ENCODE measurements around the genes CFAP73, TPCN1 and SLC8B1.

DNA sequence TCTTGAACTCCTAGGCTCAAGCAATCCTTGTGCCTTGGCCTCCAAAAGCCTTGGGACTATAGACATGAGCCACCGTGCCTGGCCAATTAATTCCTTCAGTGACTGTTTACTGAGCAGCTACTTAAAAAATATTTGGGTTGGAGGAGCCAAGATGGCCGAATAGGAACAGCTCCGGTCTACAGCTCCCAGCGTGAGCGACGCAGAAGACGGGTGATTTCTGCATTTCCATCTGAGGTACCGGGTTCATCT, 170.6 kb upstream of the RPH3A start:
- RRBS, 2 experiments, result no CpG with 5 or more reads among the region's 8 CpGs

DNA sequence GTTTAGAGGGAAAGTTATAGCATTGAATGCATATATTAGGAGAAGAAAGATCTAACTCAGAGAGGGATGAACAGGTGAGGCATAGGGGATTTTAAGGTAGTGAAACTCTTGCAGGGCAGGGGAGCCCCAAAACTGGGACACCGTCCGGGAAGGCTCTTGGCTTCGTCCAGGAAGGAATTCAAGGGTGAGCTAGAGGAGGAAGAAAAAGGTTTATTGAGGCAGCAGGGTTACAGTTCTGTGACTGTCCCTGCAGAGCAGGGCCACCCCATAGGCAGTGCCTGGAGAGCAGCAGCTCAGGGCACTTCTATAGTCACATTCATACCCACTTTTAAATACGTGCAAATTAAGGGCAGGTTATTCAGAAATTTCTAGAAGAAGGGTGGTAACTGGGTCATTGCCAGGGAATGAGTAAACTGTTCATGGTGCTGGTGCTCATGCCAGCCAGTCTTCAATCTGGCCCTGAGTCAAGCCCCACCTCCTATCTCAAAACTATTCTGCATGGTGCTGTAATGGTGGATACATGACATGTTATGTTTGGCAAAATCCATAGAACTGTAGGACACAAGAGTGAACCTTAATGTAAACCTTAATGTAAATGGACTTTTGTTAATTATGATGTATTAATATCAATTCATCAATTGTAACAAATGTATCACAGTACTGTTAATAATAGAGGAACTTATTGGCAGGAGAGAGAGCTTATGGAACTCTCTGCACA, 1.1 kb upstream of the OAS1 start:
- RRBS, 2 experiments, result no CpG with 5 or more reads among the region's 4 CpGs

GRCh38 chr12:113149290-113150215, at the start of gene CFAP73:
CFAP73 (plus strand) TSS chr12:113149724.
- RRBS, 2 experiments, result no CpG with 5 or more reads among the region's 22 CpGs

DNA sequence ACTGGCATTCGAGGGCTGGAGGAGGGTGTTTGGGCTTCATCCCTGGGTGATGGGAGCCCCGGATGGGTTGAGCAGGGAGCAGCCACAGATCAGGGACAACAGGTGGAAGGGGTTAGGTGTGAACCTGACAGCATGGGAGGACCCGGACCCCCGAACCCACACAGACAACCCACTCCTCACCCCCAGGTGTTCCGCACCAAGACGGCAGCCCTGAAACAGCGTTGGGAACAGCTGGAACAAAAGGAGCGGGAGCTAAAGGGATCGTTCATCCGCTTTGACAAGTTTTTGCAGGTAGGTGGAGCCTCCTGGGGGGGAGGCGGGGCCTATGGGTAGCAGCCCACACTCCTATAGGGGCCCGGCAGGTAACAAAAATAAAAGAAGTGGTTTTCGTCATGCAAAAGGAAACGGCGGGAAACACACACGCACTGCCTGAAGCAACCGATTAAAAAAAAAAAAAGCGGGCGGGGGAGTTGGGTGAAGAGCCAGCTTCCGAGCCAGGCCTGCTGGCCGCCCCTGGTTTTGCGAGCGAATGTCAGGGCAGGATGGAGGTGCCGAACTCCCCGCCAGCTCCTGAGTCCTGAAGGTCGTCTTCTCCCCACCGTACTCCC, 3.2 kb downstream of the CFAP73 start:
- RRBS, 2 experiments, result 59 to 75% methylated on average over 2 of the region's 27 CpGs

DNA sequence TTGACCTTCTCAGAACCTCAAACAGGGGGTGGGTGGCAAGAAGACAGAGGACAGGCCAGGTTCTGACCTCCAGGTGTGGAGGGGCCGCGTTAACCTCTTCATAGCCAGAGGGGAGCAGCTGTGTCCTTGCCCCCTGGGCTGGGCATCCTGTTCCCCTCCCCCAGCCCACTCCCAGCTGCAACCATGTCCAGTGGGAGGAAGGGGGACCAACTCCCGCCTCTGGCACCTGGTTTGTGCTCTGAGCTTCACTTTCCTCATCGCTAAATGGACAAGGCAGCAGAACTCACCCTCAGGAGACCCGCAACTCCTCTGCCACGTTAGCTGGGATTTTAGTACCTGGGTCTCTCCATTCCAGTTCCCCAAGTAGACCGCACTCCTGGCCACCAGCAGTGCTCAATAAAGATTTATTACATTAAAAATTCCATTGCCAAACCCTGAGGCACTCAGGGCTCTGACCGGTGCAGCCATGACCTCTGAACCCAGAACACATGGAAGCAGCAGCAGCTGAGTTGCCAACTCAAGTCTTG, 8.6 kb downstream of the CFAP73 start:
- RRBS, 2 experiments, result no CpG with 5 or more reads among the region's 8 CpGs

GRCh38 chr12:113185882-113186394, 417 bp downstream of the RITA1 start:
- RRBS, 2 experiments, result no CpG with 5 or more reads among the region's 25 CpGs

GRCh38 chr12:113221209-113221764, at the start of gene TPCN1:
TPCN1 (plus strand) TSS chr12:113221464.
- RRBS, 2 experiments, result no CpG with 5 or more reads among the region's 55 CpGs

- RRBS, 2 experiments, result no CpG with 5 or more reads among the region's 4 CpGs
Measured at GRCh38 chr12:113223935-113224415, 2.7 kb downstream of the TPCN1 start.

DNA sequence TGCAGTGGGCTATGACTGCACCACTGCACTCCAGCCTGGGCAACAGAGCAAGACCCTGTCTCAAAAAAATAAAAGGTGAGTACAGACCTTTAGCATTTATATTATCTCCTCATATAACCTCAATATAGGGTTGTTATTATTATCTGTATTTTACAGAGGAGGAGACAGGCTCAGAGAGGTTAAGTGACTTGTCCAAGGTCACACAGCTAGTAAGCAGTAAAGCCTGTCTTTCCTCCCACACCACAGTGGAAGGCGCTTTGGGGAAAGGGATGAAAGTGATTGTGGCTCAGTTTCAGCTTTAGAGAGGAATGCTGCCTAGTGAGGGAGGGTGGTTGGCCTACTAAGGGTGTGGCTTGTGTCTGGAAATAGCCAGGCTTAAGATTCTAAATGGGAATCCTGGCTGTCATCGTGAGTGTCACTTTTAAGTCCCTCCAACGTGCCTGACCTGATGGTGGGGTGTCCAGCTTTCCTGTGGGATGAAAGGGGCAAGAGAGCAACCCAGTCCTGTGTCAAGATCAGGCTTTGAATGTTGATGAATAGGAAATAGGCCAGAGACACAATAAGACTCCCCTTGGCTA, 7.4 kb downstream of the TPCN1 start:
- RRBS, 2 experiments, result no CpG with 5 or more reads among the region's 3 CpGs

GRCh38 chr12:113237787-113238064, 16.5 kb downstream of the TPCN1 start:
- RRBS, 2 experiments, result no CpG with 5 or more reads among the region's 2 CpGs

DNA sequence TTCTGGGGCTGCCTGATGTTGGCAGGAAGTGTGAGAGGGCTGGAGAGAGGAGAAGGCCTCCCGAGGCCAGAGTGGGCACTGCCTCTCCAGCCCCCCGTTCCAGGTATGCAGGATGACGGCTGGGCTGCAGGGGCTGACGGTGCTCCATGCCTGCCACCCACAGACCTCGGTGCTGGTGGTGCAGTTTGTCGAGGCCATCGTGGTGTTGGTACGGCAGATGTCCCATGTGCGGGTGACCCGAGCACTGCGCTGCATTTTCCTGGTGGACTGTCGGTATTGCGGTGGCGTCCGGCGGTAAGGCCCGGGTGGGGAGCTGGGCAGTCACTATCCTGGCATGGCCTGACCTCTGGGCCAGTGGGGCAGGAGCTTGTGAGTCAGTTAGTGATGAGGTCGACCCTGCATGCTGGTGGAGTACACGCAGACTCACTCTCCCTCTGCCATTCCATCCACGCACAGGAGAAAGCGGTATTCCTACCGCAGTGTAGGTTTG, 47.4 kb downstream of the TPCN1 start:
- RRBS, 2 experiments, result no CpG with 5 or more reads among the region's 22 CpGs

DNA sequence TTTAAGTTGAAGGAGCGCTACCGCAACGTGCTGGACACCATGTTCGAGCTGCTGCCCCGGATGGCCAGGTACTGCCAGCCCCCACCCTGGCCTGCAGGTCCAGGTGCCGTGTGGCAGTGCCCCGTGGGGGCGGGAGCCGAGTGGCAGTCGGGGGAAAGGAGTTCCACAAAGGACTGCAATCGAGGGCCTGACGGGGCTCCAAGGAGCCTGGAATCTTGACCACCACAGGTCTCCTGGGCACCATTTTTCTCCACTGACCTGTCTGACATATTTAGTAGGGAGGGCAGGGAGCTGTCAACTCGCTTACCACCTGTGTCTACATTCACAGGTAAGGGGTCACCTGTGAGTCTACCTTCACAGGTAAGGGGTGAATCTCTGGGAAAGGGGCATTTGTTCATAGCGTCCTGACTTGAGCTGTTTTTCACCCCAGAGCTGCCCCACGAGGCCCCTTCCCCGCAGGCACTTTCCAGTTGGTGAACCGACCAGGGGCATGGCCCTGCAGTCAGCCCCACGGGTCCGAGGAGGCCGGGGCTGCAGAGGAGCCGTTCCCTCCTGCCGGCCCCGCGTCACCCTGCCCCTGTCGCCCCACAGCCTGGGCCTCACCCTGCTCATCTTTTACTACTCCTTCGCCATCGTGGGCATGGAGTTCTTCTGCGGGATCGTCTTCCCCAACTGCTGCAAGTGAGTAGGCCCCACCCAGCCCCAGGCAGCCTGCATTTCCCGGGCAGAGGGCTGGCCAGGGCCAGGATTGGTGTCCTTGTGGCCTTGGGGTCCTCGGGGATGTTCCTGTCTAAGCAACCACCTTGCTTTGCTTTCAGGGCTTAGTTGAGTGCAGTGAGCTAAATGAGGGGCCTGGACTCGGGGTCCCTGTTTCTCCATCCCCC, 46.5 kb downstream of the SLC8B1 start:
- RRBS, 2 experiments, result no CpG with 5 or more reads among the region's 32 CpGs

DNA sequence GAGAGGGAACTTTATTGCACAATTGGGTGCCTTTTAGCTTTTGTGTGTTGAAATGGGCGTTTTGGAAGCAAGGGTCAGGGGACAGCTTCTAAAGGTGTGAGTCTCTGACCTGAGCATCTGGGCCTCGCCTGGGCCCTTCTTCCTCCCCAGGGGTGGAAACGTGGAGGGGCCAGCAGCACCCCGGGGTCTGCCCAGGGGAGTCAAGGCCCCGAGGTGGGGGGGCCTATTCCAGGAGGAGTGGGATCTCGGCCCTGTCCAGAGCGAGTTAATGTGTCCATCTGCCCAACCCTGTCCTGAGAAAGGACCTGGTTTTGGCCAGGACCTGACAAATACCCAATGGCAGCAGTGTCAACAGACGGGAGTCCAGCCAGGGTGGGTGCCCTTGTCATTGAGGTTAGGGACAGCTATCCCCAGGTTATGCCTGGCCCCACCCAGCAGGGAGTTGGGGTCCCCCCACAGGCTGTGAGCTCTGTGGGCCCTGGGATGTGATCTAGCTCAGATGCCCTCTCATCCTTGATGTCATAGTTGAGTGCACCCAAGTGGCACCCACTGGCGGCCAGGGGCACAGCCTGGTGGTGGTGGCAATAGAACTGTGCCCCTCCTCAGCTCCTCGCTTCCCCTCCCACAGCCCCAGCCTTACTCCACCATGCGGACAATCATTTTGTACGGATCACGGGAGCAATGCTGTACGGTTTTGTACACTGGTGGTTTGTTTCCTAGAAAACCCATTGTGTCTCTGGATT, 36.9 kb downstream of the SLC8B1 start:
- RRBS, 2 experiments, result no CpG with 5 or more reads among the region's 14 CpGs

- RRBS, 2 experiments, result 1% methylated on average over 18 of the region's 65 CpGs
Measured at GRCh38 chr12:113334727-113335598, at the start of gene SLC8B1. SLC8B1 (minus strand) TSS chr12:113335109.

GRCh38 chr12:113380518-113380935, 22.1 kb downstream of the PLBD2 start:
- RRBS, 2 experiments, result no CpG with 5 or more reads among the region's 11 CpGs

DNA sequence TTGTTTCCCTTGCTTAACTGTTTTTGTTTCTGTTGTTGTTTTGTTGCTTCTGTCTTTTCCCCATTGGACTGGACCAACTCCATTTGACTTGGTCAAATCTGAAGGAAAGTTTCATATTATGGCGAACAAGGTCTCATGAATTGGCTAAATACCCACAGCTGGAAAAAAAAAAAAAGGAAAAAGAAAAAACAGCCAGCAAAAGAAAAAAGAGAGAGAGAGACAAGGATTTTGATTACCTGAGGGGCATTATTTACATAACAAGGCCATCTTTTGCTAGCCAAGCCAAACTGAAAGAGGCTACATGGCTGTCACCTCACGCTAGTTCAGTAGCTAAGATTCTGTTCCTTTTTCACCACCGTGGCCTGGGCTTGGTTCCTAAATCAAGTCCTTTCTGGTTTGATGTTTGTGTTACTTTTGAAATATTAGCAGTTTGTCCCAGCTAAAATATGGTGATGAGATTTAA, 1.9 kb upstream of the SDS start:
- RRBS, 2 experiments, result no CpG with 5 or more reads among the region's 3 CpGs

DNA sequence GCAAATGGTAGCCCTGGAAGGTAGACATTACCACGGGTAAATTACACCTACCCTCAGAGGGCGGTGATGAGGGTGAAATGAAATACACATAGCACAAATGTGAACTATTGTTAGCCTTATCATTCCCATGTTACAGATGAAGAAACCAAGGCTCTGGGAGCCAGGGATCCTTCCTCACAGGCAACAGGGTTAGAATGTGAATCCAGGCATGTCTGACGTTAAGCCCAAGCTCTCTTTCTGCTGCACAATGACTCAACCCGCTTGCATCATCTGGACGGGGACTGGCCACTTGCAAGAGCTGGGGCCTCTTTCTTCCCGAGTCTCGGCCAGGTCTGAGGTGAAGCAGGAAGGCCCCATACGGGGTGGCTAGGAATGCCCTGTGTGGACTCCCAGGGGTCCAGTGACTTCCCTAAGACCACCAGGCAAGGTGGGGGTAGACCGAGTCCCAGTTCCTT, 105.2 kb downstream of the RBM19 start:
- RRBS, 2 experiments, result no CpG with 5 or more reads among the region's 9 CpGs

- RRBS, 2 experiments, result 14% methylated on average over 5 of the region's 41 CpGs; no CpG with 5 or more reads in 1 of the 2 experiments
Measured at GRCh38 chr12:114402897-114403581, 2.9 kb downstream of the TBX5 start.

GRCh38 chr12:114403588-114404490, 2.1 kb downstream of the TBX5 start:
- RRBS, 2 experiments, result no CpG with 5 or more reads among the region's 41 CpGs

DNA sequence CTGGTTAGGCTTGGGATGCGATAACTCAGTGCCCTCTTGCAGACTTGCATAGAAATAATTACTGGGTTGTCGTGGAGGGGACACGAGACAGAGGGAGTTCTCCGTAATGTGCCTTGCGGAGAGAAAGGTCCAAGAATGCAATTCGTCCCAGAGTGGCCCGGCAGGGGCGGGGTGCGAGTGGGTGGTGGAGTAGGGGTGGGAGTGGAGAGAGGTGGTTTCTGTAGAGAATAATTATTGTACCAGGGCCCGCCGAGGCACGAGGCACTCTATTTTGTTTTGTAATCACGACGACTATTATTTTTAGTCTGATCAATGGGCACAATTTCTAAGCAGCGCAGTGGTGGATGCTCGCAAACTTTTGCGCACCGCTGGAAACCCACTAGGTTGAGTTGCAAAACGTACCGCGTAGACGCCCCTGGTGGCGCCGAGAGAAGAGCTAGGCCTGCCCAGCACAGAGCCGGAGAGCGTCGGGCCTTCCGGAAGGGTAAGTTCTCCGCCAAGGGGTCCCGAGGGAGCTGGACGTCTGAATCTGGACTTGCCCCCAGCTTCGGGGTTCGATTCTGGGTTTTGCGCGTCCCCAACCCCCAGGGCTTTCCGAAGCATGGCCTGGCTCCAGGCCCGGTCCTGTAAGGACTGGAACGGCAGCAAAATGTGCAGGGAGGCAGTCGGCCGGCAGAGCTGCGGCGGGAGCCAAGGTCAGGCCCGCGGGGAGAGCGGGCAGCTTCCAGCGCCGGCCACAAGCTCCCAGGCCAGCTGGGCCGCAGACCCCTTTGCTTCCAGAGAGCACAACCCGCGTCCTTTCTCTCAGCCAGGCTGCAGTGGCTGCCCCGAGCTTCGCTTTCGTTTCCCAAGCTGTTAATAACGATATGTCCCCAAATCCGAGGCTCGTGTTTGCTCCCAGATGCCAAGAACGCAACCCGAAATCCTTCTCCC, 2.8 kb upstream of the TBX5 start:
- RRBS, 2 experiments, result under 1 to 3% methylated on average over 10 to 11 of the region's 58 CpGs